ENCODE data around the genes ZNF76, FANCE and CLPSL1.

GRCh38 chr6:35010873-35011419, 121.9 kb downstream of the ANKS1A start:
- PRO-cap, result no peak
- RAMPAGE, long total RNA, 2 experiments, result no peak in any of the 2 experiments

- PRO-cap, result no peak
- RAMPAGE, long total RNA, 2 experiments, result no peak in any of the 2 experiments
These were observed 114.3 kb downstream of the TCP11 start for GRCh38 chr6:35026682-35027305.

GRCh38 chr6:35258813-35259878, at the start of gene ZNF76:
Gene ZNF76 (plus strand): TSS chr6:35259735.
- PRO-cap, result bidirectional peak, plus-strand start at chr6:35259533, minus-strand start at chr6:35259456; bidirectional peak, plus-strand start at chr6:35259716, minus-strand start at chr6:35259576
- RAMPAGE, long total RNA, 2 experiments, result start-site peak on the plus strand in 1 of 2 experiments, at chr6:35259510-35259765 at its widest, 24 to 33 reads per replicate; start-site peak on the minus strand in 2 of 2 experiments, at chr6:35259384-35259459 at its widest, 11 to 15 reads per replicate

- PRO-cap, result bidirectional peak, plus-strand start at chr6:35318640, minus-strand start at chr6:35318451; unidirectional peak, plus-strand start at chr6:35318856
- RAMPAGE, long total RNA, 2 experiments, result no peak in any of the 2 experiments
These were observed 20.8 kb downstream of the DEF6 start for GRCh38 chr6:35318051-35319199.

GRCh38 chr6:35360808-35361405, 18.5 kb downstream of the PPARD start:
- PRO-cap, result no peak
- RAMPAGE, long total RNA, 2 experiments, result no peak in any of the 2 experiments

- PRO-cap, result no peak
- RAMPAGE, long total RNA, 2 experiments, result no peak in any of the 2 experiments
These were observed 23.4 kb downstream of the PPARD start for GRCh38 chr6:35365678-35366286.

GRCh38 chr6:35385669-35386230, 43.4 kb downstream of the PPARD start:
- PRO-cap, result no peak
- RAMPAGE, long total RNA, 2 experiments, result no peak in any of the 2 experiments

DNA sequence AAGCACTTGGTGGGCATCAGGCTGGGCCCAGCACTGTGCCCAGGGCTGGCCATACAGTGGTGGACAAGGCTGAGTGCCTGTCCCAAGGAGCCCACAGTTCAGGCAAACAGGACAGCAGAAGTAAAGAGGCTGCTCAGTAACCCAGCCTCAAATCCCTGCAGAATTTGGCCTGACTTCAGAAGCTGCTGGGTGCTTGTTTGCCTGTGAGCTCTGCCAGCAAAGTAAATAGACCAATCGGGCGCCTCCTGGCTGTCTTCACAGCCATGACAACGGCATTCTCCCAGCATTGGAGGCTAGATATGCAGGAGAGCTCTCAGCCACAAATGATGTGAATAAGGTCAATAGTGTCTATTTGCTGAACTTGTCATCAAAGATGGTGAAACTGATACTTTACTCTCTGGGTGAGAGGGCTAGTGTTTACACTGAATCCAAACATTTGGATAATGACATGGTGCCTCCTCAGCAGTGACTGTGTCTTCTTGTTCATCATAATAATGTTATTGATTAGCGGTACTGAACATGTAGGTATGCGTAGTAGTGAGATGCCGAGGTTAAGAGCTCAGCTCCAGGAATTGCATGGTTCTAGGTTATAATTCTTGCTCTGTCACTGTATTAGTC, 36.9 kb upstream of the FANCE start:
- PRO-cap, result no peak
- RAMPAGE, long total RNA, 2 experiments, result no peak in any of the 2 experiments

GRCh38 chr6:35451711-35452449, at the start of gene FANCE:
Gene FANCE (plus strand): TSS chr6:35452338.
- PRO-cap, result bidirectional peak, plus-strand start at chr6:35452373, minus-strand start at chr6:35452183
- RAMPAGE, long total RNA, 2 experiments, result no peak in any of the 2 experiments

GRCh38 chr6:35468528-35469392, 559 bp downstream of the RPL10A start:
- PRO-cap, result no peak
- RAMPAGE, long total RNA, 2 experiments, result no peak in any of the 2 experiments

DNA sequence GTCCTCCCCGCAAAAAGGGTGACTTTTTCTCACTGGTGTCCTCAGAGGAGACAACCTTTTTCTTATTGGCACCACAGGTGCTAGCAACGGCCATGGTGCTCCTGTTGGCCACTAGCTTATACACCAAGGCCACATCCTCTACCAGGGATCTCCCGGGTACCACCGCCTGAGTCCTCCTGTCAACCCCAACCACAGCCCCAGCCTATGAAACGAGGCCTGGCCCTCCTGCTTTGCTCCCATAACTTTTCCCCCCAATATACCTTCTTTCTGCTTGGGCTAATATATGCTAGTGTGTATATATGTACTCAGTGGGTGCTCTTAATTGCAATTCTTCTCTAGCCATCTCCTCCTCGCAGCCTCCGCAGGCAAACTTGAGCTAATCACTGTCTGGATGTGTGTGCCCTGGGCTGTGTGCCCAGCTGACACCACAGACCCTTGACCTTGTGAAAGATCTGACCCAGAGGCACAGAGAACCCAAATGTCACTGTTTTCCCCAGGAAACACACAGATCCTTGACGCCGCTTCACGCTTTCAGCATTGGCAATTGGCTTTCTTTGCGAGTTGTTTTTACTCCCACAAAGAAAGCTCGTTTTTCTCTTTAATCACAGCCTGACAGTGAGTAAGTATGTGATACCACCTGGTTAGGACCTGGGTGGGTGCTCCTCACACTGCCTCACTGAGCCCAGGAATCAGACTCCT, 12.8 kb downstream of the RPL10A start:
- PRO-cap, result no peak
- RAMPAGE, long total RNA, 2 experiments, result no peak in any of the 2 experiments

- PRO-cap, result unidirectional peak, minus-strand start at chr6:35582850
- RAMPAGE, long total RNA, 2 experiments, result no peak in any of the 2 experiments
These were observed 69.8 kb upstream of the TULP1 start for GRCh38 chr6:35582297-35583150.

DNA sequence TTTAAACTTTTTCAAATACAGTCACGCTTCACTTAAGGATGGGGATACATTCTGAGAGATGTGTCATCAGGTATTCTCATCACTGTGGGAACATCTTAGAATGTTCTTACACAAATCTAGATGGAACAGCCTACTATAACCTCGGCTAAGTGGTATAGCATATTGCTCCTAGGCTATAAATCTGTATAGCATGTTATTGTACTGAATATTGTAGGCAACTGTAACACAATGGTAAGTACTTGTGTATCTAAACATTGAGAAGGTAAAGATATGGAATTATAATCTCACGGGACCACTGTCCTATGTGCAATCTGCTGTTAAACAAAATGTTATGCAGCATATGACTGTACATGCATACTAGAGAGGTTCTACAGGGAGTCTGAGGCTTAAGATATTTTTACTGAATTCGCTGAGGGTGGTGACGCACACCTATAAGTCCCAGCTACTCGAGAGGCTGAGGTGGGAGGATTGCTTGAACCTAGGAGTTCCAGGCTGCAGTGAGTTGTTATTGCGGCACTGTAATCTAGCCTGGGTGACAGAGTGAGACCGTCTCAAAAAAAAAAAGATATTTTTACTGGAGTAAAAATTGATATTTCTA, 87.3 kb upstream of the TULP1 start:
- PRO-cap, result no peak
- RAMPAGE, long total RNA, 2 experiments, result no peak in any of the 2 experiments

DNA sequence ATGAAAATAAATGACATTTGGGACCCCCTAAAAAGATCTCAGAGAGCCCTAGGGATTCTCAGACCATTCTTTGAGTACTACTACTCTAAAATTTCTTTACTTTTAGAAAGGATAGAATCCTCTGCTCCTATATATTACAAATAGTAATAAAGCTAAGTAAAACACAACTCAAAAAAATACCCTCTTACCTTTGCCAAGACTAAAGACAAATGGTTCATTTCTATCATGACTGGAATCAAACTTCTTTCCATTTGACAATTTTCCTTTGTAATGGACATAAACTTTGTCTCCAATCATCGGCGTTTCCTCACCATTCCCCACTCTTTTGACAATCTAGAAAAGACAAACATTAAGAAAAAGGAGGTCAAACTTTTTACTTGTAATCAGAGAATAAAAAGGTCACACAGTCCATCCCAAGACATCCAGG, 51.9 kb downstream of the FKBP5 start:
- PRO-cap, result no peak
- RAMPAGE, long total RNA, 2 experiments, result no peak in any of the 2 experiments

DNA sequence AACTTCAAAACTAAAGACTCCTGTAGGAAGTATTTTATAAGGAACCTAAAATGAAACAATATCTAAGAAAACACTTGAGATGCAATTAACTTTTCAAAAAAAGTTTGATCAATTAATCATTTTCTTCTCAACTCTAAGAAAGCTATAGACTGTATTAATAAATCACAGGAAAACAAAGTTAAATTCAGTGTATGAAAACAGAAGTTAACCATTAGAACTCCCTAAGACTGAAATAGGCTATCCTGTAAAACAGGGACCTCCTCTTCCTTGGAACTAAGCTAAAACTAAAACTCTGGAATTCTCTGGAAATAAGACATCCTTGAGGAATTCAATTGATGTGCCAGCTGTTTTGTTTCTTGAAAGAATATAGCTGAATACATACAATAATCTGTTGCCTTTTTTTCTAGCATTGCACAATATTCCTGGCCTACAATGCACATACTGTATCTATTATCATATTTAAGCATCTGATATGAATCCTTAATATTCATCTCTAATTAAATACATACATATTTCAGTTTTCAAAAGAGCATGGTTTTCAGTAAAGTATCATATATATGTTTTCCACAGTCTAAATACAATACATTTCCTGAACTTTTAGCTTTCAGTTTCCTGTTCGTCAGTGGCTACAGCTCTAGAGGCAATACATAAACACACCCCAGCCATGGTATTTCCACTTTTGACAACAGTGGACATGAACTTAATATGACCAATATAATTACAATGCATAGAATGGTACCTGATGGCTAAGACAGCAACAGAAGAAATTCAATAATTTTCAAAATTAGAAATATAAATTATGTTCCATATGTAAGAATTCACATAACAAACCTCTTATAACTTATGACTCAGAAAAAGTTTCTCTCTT, 19.5 kb downstream of the FKBP5 start:
- PRO-cap, result no peak
- RAMPAGE, long total RNA, 2 experiments, result no peak in any of the 2 experiments

DNA sequence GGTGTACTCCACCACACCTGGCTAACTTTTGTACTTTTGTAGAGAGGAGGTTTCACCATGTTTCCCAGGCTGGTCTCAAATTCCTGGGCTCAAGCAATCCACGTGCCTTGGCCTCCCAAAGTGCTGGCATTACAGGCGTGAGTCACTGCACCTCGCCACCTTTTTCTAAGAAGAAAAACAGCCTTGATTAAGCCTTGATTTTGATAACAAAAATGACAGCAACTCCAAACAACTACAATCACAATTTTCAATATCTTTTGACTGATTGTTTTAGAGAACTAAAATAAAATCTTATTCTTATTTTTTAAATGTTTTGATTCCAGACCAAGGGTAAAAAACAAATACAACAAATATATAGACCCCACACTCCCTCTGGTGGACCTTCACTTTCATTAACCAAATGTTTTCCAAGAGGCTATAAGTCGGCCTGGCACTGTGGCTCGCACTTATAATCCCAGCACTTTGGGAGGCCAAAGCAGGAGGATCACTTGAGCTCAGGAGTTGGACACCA, 4.3 kb downstream of the FKBP5 start:
- PRO-cap, result no peak
- RAMPAGE, long total RNA, 2 experiments, result no peak in any of the 2 experiments

DNA sequence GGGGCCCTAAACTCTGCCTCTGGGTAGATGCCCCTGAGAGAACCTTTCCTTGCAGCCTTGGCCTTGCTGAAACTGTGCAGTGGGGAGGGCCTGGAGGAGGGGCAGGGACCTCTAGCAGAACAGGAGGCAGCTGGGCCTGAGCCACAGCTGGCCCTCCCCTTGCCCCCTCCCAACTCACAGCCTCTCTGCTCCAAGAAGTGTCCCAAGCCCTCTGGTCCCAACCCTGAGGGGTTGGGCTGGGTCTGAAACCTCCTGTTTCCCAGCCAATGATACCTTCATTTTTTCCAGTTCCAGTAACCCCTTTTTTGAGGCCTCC, 18.0 kb upstream of the ARMC12 start:
- PRO-cap, result no peak
- RAMPAGE, long total RNA, 2 experiments, result no peak in any of the 2 experiments

DNA sequence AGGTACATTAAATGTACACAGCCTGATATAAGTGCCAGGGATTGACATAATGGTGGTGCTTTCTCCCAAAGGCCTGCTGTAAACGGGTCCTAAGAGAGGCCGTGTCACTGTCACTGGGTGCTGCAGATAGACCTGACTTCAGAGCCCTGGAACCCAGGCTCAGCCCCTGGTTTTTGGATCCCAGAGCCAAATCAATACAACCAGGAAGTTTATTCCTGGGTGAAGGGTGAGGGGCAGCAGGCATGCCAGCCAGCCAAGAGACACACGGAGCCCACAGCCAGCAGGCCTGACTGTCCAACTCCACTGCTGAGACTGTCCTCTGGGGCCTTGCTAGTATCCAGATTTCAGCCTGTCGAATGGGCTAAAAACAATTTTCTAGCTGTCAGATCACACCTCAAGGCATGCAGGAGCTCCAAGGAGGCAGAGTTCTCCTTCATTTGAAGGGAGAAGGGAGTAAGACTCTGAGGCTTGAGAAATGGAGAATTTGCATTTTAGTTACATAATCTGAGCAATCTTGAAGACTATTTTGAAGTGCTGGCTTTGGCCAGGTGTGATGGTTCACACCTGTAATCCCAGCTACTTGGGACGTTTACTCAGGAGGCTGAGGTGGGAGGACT, 12.7 kb upstream of the ARMC12 start:
- PRO-cap, result no peak
- RAMPAGE, long total RNA, 2 experiments, result no peak in any of the 2 experiments

DNA sequence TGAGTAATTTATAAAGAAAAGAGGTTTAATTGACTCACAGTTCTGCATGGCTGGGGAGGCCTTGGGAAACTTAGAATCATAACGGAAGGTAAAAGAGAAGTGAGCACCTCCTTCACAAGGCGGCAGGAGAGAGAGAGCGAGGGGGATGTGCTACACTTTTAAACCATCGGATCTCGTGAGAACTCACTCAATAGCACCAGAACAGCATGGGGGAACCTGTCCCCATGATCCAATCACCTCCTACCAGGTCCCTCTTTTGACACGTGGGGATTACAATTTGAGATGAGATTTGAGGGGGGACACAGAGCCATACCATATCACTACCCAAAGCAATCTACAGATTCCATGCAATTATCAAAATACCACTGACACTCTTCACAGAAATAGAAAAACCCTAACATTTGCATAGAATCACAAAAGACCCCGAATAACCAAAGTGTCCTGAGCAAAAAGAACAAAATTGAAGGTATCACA, 16.1 kb upstream of the CLPSL2 start:
- PRO-cap, result no peak
- RAMPAGE, long total RNA, 2 experiments, result no peak in any of the 2 experiments

DNA sequence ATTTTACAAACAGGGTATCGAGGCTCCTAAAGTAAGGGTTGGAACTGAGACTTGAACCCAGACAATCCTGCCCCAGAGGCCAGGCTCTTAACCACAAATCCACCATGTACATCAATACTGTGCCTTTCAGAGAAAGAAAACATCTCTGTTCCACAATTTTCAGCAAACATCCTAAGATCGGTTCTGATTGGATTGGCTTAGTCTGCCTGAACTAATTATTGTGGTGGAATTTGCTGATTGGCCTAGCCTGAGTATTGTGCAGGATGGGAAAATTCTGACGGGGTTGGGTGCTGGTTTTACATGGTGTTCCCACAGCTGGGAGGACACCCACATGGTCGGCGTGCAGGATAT, at the start of gene CLPSL1:
Gene CLPSL1 (plus strand): TSS at position 299 of the 351 bp plus-strand sequence.
- PRO-cap, result no peak
- RAMPAGE, long total RNA, 2 experiments, result no peak in any of the 2 experiments

Data from prostate gland (tissue), 2 donors.